ENCODE measurements around a stretch of chr2.

DNA sequence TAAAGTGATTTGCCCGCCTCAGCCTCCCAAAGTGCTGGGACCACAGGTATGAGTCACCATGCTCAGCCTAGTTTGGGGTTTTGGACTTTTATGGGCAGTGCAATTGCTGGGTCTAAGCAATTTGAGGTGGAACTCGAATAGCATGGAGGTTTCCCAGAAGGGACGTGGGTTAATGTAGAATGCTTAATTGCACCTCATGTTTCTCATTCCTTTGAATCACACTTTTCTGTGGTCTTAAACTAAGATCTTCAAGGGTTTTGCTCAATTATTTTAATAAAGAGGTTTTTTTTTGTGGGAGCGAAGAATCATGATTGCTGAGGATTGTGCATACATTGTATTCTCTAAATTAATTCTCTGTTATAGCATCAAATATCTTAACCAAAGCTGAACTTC, 102.4 kb upstream of the EPHA4 start:
- PRO-cap, result no peak

- PRO-cap, result no peak
Observed at GRCh38 chr2:221792957-221793605, 221.0 kb upstream of the EPHA4 start.

DNA sequence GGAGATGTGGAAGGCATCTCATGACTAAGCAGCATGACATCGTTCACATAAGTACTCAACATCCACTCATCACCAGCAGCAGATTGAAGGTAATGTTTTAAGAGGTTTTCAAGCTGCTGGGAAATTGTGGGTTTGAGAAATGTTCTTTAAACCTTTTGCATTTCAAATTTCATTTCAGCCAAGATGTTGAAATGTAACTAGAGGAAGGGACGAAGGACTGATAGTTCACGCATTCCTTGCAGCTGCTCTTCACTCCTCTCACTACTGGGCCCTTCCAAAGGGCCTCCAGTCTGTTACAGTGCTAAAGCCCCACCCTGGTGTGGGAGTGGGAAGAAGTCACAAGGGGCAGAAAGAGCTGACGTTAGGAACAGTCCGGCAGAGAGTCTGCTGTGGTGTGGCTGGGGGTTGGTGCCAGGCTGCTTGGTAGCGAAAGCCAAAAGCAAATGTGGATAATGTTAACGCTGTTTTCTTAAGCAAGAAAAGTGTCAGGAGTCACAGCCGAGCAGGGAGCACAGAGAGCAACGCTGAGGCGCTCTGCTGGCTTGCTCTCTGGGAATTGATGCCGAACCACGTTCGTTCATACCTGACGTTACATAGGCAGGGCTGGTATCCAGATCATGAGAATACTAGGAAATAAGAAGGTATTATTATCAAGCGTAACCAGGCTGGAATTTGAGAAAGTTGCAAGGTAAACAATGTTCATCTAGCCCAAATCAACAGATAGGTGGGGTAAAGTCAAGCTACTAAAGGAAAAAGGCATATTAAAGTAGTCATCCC, 324.7 kb upstream of the EPHA4 start:
- PRO-cap, result bidirectional peak, plus-strand start at position 370 of the sequence, minus-strand start at position 292 of the sequence

DNA sequence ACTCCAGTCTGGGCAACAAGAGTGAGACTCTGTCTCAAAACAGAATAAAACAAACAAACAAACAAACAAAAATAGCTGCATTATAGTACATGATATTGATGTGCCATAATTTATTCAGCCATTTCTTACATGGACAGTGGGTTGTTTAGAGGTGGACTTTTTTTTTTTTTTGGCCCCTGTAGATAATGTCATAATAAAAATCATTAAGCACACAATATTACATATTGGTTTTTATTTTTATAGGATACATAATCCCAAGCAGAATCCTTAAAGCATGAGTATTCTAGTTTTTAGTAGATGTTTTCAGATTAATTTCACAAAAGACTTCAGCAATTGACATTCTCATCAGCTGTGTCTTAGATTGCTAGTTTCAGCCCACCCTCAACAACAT, 24.0 kb upstream of the ENSG00000288658 start:
- PRO-cap, result no peak

DNA sequence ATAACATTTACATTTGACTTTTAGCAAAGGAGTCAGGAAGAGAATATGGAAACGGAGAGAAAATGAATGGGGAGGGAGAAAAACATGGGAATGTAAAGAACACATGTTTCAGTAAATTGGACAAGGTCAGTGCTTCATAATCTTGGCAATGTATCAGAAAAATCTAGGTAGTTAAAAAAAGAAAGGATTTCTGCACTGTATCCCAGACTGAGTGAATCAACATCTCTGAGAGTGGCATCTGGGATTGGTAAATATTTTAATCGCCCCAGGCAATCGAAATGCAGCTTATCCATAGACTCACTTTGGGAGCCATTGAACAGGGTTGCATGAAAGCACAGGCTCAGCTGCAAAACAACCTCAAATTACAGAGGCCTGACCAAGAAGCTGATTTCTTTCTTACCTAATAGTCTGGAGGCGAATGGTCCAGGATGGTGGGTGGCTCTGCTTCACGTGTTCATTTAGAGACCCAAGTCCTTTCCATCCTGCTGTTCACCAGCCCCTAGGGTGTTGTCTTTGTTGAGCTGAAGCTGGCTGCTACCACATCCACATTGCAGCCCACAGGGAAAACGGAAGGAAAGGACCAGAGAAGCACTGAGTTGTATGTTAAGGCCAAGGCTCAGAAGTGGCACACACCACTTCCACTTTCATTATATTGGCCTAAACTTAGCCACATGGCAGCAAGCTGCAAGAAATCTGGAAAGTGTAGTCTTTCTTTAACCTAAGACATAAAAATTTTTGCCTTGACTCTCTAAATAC, 59.0 kb downstream of the MOGAT1 start:
- PRO-cap, result no peak

GRCh38 chr2:222861159-222862100, 594 bp downstream of the ACSL3 start:
- PRO-cap, result unidirectional peak, plus-strand start at chr2:222861261

GRCh38 chr2:222870436-222871182, 9.8 kb downstream of the ACSL3 start:
- PRO-cap, result no peak

DNA sequence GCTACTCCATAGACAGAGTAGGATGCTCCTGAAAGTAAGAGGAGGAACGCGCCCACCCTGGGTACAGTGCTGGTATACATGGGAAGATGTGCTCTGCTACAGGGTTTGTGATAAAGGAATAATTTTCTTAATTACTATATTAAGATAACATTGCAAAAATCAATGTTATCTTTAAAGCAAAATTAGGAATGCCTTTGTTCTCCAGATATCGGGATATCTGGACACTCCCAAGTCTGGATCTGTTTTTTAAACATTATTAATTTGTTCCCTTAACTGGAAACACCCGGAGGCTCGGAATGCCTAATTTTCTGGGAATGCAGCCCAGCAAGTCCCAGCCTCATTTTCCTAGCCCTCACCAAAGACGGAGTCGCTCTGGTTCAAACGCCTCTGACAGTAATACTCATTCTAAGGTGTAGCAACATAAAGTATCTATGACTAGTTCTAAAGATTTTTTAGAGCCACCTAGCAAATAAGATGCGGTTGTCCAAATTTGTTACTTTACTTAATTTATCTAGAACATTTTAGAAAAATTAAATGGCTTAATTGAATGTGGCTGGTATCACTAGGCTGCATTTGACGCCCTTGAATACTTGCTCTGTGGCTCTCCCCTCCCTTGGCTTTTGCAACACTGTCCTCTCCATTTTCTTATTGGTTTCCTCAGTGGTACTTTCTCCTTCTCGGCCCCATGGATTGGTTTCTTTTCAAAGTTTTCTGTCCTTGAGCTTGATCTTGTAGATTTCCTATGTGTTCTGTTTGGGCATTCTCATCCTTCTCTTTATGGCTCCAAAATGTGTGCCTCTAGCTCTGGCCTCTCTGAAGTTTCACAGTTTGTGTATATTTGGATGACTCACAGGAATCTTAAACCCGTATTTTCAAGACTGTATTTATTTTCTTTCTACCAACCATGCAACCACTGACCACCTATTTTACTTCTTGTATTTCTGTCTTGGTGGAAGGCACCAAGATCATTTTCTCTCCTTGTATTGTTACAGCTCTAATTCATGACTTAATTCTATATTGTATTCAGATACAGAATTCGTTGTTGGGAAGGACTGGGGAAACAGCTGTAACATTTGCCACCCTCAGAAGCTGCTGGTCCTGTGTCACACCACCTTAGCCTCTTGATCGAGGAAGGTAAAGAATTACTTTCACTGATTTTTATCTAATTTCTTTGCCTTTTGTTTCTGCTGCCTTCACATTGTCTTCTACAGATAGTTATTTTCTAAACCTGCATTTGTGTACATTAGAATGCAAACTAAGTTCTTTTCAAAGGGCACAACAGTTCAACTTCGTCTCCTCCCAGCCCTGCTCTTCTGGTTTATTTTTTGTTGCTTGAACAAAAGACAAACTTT, 39.3 kb downstream of the ACSL3 start:
- PRO-cap, result no peak

DNA sequence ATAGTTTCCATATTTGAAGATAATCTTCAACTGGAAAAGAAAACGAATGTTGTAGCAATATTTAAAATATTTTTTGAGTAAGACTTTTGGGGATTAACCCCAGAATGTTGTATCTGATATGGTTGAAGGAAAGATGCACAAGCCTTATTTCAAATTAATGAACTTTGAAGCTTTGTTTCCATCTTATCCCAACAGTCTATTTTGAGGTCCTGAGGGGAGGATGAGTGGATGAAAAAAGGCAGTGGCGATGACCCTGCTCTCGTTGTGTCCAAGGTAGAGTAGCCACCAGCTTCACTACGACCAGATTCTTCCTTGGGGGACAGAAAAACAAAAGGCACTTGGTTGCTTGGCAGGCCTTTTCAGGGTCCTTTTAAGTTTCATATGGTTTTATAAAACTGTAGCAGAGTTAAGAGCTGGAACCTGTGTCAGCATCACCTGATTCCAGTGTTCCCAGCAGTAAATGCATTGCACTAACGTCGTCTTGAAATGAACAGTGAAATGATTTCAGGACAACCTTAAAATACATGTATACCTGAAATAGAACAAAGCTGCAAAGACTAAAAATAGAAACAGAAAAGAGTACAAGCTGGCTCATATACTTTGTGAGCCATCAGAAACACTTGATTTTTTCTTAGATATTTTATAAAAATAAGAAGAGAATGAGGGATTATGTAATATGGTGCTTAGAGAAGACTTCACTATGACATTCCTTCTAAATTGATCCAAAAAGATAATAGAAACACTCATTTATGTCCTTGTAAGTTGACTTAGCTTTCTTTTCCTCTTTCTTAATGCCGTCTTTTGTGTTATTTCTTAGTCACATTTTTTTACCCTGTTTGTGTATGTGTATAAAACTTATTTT, 51.9 kb downstream of the ACSL3 start:
- PRO-cap, result no peak

- PRO-cap, result no peak
Observed at GRCh38 chr2:222930550-222930881, 69.7 kb downstream of the ACSL3 start.

- PRO-cap, result no peak
Observed at GRCh38 chr2:223019261-223019878, 32.6 kb upstream of the KCNE4 start.

- PRO-cap, result no peak
Observed at GRCh38 chr2:223723879-223724432, 113.4 kb downstream of the AP1S3 start.

DNA sequence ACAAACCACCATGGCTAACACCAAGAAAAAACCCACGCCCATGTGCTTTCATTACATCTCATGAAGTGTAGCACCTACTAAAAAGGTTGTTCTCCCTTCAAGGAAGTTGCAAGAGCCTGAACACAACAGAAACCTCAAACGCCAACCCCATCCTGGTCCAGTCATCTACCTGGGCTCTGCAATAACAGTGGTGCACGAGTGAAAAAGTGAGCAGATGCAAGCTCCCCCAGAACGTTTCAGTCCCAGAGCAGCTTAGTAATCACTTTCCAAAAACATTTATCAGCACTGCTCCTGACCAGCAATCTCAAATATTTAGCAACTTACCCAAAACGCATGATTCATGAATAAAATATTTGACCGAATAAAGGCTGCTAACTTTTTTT, 3.3 kb downstream of the WDFY1 start:
- PRO-cap, result no peak

GRCh38 chr2:223975108-223975932, 18.1 kb downstream of the MRPL44 start:
- PRO-cap, result no peak

GRCh38 chr2:224008582-224009487, 30.3 kb downstream of the SERPINE2 start:
- PRO-cap, result no peak

- PRO-cap, result no peak
Observed at GRCh38 chr2:224145841-224146353, 106.8 kb upstream of the SERPINE2 start.

DNA sequence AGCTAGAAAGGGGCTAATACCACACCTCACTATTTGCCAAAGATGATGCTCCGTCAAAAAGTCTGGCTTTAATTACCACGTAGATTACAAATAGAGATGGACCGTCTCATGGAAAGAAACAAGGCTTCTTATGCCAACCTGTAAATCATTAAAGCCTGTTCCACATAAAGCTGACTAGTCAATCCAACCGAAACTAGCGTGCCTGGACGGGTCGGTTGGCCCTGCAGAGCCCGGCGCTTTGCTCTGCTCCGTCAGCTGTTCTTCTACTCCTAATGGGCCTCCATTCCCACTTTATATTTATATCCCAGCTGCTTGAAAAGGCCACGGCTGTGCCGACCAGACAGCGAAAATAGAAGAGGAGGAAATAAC, 10.1 kb upstream of the FAM124B start:
- PRO-cap, result no peak

DNA sequence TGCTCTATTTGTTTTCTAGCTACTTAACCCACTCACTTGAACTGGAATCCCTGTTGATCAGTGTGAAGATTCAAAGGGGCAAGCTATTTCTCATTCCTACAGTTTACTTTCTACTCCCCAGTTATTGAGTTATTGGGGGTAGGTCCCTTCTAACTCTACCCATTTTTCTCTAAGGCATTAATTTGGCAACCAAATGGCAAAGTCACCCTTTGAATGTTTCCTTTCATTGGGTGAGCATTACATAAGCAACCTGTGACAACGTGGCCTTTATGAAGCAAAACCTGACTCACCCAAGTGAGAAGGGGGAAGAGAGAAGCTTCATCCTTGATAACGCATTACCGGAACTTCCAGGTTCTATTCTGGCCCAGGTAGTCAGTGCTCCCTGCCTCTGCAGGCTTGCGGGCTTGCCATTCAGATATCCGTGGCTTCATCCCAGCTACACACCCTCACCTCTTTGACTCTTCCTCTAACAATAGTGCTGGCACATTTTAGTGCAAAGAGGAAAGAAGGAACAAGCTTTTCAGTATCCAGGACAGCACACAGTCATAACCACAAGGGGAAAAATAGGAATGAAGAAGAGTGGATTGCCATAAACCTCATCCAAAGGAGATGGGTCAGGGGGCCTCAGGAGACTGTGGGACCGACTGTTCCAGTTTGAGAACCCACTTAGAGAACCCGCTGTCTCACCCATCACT, 39.1 kb upstream of the FAM124B start:
- PRO-cap, result no peak

- PRO-cap, result no peak
Observed at GRCh38 chr2:224510879-224511786, 74.0 kb downstream of the CUL3 start.

DNA sequence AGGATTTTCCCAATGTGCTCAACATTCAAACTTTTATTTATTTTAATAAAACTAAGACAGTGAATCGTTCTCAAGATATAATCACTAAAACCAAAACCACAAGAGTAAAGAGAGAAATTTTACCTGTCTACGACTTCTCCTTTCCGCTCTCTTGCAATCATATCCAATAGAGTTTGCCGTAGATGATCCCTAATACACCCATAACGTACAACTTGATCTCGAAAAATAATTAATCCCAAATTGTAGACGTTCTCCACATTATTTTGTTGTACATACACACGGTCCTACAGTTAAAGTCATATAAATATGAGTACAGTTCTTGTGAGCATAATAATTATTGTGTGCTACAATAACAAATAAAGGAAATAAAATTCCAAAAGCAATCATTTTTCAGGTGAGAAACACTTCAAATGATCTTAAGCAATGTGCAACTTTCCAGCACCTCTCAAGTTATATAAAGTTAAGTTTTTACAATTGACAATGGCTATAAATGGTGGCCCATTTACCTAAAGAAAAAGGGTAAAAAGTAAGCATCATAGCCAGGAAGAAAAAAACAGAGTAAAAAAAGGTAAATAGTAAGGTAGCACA, 70.6 kb downstream of the CUL3 start:
- PRO-cap, result no peak